Mammary microvascular endothelial cell (primary cell): ENCODE measurements around a stretch of chr2.

DNA sequence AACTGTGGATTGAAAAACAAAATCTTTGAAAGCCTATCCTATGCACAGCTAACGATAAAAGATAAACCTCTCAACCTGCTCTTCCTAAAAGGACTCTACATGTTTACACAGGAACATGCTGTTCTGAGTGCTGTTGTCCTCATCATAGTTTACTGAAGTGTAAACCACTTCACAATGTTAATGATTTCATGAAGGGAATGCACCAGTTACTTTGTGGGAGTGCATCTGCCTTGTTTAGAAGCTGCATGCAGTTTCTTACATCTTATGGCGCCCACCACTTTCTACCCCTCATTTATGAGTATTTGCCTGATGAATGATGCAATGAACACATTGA, 1.3 kb downstream of the ACMSD start:
- RAMPAGE, long total RNA = no peak

- RAMPAGE, long total RNA = no peak
Measured at GRCh38 chr2:134985025-134985224, 62.3 kb downstream of the MAP3K19 start.

DNA sequence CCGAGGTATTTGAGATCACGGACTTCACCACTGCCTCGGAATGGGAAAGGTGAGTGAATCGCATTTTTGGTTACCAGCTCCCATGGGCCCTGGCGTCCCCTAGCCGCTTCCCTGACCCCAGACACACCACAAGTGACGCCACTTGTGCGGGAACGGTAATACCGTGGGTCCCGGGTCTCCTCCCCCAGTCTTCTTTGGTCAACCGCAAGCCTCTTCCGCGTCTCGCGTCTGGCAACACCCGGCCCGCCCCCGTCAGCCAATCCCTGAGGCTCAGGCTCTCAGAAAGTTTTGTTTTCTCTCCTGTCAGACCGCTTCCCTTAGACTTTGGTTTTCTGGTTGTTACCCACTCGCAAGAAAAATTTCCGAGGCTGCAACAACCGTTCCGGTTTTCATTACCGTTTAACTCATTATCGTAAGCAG, 355 bp downstream of the RAB3GAP1 start:
- RAMPAGE, long total RNA = no peak

DNA sequence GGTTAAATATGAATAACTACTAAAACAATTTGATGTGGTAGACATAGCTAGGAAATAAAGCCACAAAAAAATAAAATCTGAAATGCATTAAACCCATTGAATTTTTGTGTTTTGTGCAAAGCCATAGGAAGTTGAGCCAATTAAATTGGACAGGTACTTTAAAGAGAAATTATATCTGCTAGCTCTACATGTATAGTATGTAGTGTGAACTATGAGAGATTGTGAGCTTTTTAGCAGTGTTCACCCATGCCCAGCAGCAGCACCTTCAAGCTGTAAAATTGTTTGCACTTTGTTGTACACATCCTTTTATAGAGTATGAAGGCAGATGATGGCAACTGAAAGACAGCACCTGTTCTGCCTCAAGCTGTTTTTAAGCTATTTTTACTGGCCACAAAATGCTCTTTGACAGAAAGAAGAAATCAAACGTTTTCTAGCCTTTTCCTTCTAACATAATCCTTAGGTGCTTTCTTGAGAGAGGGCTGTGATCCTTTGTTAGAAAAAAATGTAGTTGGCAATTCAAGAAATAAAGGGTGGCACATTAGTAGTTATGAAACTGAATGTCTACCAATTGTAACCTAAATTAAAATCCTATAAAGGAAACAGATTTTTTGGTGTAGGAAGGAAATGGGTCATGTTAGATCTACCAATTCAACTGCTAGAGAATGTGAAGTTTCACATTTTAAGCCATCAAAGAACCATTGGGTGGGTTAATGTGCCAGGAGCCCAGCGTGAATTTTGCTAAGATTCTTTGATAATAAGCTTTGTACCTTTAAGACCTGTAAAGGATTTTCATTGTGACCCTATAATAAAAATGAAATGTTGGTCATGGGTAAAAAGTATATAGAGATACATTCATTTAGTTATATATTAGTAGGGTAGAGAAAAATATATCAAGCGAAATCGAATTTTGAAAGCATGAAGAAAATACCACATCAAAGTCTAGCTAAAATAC, 59.5 kb downstream of the R3HDM1 start:
- RAMPAGE, long total RNA = no peak

GRCh38 chr2:136000368-136000959, 15.0 kb upstream of the DARS1 start:
- RAMPAGE, long total RNA = no peak

DNA sequence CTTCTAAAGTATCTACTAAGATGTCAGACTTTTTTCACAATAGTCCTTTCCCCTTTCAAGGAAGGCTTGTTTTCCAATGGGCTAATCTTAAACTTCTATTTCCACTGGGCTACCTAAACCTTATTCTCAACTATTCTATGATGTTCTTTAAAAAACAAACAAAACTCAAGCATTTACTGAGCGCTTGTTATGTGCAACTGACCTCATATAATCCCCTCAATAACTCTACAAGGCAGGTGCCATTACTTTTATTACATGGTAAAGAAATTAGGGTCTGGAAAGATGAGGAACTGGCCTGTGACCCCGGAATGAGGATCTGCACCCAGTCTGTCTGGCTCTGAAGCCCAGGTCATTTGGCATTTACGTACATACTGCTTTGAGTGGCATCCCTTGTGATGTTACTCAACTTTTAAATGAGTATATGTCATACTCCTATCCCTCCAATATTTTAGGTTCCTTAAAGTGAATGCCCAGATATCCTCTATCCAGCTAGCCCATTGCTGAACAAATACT, 3.1 kb upstream of the CXCR4 start:
- RAMPAGE, long total RNA = no peak

- RAMPAGE, long total RNA = no peak
Measured at GRCh38 chr2:136128103-136128979, 10.4 kb upstream of the CXCR4 start.

- RAMPAGE, long total RNA = no peak
Measured at GRCh38 chr2:136322486-136323007, 204.6 kb upstream of the CXCR4 start.

DNA sequence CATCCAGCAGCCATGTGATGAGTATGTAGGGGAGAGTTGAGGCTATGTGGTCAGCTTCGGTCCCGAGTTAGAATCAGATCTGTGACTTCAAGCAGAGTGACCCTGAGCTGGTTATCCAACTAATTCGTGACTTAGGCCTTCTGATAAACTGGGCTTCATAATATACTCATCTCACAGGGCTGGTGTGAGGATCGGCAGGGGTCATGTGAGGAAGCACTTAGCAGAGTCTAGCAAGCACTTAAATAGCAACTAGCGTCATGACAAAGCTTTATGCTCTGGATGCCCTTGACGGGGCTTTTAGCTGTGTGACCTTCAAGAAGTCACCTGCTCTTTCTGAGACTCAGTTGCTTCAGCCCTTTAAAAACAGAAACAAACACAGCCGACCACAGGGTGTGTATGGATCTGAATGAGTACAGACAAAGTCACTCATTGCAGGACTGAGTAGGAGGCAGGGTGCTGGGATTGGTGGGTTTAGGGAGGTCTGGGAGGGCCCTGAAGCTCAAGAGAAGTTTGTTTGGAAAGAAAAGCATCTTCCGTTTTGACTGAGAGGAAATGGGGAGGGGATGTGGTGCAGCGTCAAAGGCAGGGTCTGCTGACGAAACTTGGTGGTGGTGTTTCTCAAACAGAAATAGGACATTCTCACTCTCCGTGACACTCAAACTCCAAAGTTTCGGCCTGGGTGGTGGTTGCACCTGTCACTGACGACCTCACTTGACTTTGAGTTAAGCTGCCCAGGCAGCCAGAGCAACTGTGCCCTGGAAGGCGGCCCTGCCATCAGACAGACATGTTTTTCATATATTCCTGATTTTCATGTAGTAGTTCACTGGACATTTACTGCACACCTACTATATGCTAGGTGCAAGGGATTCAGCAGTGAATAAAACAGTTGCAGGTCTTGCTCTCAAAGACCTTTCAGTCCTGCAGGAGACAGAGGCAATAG, 264.2 kb upstream of the CXCR4 start:
- RAMPAGE, long total RNA = no peak

- RAMPAGE, long total RNA = no peak
Measured at GRCh38 chr2:136423430-136423955, 305.5 kb upstream of the CXCR4 start.

- RAMPAGE, long total RNA = no peak
Measured at GRCh38 chr2:137857949-137858329, 106.3 kb upstream of the HNMT start.

- RAMPAGE, long total RNA = no peak
Measured at GRCh38 chr2:137942244-137943242, 21.7 kb upstream of the HNMT start.

- RAMPAGE, long total RNA = no peak
Measured at GRCh38 chr2:138275409-138275774, 226.2 kb upstream of the SPOPL start.

- RAMPAGE, long total RNA = no peak
Measured at GRCh38 chr2:138502800-138503076, 1.2 kb downstream of the SPOPL start.

DNA sequence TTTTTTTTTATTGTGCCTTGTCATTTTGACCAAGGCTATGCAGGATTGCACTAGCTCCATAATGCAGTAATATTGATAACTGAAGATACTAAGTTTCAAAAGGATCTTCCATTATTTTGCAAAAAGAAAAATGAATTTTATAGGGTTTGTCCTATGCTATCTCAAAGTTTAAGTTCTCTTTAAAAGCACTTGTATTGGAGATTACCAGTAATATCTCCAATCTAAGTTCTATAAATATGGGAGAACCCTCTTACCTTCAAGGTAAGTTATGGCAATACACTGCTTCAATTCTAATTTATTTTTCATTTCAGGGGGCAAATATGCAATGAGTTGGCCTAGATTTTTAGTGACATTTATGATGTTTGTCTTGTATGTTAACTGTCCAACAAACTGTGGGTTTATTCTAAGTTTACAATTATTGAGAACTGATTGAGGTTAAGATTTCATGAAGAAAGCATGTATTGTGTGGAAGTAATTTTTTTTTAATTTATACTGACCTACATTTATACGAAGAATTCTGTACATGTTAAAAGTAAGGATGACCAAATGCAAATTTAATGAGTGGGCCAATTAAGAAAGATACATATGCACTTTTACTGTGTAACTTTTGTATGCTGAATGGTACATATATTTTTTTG, 67.9 kb downstream of the SPOPL start:
- RAMPAGE, long total RNA = no peak

GRCh38 chr2:142748576-142749263, 128.7 kb upstream of the KYNU start:
- RAMPAGE, long total RNA = no peak

- RAMPAGE, long total RNA = no peak
Measured at GRCh38 chr2:142865969-142866320, 11.5 kb upstream of the KYNU start.

GRCh38 chr2:142935432-142935936, 58.0 kb downstream of the KYNU start:
- RAMPAGE, long total RNA = no peak

DNA sequence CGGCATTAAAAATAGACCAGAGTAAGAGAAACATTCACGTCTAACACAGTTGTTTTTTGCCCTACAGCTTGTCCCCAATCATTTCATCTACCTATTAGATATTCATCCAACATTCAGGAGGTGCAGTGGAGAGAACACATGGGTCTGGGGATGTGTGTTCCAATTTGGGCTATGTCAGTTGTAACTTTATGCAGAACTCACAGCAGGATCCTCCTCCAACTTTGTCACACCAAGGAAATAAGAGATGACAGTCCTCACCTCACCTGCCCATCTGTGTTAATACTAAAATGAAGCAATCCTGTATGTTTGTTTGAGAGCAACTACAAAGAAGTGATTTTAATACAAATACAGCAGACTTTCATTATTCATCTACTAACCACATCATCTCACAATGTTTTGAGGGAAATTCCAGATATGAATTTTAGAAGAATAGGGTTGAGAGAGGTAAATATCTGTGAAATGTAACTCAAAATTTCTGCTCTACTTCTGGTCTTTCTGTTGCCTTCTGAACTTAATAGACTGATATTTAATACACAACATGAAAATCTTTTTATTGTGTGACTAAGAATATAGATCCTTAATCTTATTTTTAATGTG, 126.7 kb downstream of the ARHGAP15 start:
- RAMPAGE, long total RNA = no peak

DNA sequence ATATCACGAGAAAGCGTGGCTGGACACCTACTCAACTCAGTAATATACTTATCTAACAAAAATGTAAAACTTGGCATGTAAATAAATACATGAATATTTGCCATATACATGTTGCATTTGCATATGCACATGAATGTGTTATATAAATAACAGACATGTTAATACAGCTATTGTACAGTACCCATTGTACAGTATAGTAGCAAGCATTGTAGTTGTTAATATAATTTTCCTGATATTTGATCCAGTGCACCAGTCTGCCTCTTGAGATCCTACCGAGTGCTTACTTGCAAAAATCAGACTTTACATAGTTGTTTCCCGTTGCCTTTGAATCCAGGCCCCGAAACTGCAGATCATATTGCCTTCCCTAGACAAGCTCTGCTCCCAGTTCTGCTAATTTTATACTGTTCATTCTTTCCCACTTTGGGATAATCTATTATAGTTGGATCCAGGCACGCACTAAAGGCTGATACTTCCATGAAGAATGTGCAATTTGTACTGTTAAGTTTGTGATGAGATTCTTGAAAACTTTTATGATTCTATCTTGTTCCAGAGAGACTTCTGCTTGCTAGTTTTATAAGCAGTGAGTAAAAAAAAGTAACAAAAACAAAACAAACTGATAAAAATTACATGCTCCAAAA, 395.6 kb downstream of the ARHGAP15 start:
- RAMPAGE, long total RNA = no peak